Cardiac atrium fibroblast (primary cell): ENCODE measurements around the genes OR4C13, OR4A16, OR4C6, OR5T2, OR5M10, APLNR, P2RX3 and RTN4RL2.

- RAMPAGE, long total RNA: no peak
These were observed 61.4 kb upstream of the PTPRJ start for GRCh38 chr11:47918959-47919381.

- RAMPAGE, long total RNA: no peak
These were observed 60.0 kb upstream of the PTPRJ start for GRCh38 chr11:47920305-47920907.

- RAMPAGE, long total RNA: no peak
These were observed 56.3 kb upstream of the PTPRJ start for GRCh38 chr11:47924154-47924409.

- RAMPAGE, long total RNA: no peak
These were observed 44.6 kb upstream of the PTPRJ start for GRCh38 chr11:47935699-47936145.

DNA sequence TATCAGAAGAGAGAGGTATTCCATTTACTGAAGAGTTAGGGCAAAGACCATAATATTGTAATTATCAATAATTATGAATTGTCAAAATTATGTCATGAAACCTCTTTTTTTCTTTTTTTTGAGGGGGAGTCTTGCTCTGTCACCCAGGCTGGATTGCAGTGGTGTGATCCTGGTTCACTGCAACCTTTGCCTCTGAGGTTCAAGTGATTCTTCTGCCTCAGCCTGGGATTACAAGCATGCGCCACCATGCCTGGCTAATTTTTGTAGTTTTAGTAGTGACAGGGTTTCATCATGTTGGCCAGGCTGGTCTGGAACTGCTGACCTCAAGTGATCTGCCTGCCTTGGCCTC is 9.9 kb downstream of the PTPRJ start:
- RAMPAGE, long total RNA: no peak

DNA sequence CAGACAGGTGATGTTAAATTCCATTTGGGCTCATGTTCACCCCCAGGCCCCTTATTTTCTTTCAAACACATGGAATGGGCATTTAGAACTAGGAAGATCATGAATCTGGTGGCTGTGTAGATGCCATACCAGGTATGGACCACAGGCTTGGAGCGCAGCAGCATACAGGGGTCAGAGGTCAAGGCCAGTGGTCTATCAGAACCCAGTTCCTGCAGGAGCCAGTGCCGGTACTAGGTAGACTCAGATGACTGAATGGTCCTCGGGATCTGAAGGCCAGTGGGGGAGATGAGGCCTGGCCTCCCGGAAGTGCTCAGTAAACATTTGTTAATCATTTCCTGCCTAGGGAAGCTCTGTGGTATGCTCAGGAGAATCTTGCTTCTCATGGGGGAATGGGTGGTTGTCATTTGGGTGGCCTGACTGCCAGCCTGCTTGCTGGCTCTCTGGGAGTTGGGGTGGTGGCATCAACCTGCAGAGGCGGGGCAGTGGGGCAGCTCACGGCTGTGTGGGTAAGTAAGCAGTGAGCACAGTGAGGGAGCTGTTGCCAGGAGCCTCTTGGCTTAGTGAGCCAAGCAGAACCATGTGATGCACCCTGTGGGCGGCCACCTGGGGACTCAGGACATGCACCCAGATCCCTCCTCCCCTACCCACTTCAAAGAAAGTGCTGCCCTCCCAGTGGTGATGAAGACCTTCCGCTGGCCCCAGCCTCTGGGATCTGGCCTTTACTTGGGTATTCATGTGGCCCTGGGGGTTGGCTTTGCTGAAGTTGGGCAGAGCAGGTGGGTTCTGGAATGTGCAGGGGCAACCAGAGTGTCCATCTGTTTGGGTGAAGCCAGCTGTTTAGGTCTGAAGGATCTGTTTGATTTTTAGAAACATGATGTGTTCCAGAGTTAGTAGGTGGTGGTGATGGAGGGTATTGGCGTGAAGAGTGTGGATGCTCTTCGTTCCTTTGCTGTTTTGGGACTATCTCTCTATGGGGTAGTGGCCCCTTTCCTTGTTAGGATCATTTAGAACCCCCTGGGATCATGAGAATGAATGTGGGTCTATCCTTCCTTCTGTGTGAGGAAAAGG is 33.2 kb downstream of the PTPRJ start:
- RAMPAGE, long total RNA: no peak

- RAMPAGE, long total RNA: no peak
These were observed 69.4 kb downstream of the PTPRJ start for GRCh38 chr11:48049729-48050236.

- RAMPAGE, long total RNA: no peak
These were observed 75.3 kb downstream of the PTPRJ start for GRCh38 chr11:48055188-48056509.

GRCh38 chr11:48080882-48081991 is 100.9 kb downstream of the PTPRJ start:
- RAMPAGE, long total RNA: no peak

DNA sequence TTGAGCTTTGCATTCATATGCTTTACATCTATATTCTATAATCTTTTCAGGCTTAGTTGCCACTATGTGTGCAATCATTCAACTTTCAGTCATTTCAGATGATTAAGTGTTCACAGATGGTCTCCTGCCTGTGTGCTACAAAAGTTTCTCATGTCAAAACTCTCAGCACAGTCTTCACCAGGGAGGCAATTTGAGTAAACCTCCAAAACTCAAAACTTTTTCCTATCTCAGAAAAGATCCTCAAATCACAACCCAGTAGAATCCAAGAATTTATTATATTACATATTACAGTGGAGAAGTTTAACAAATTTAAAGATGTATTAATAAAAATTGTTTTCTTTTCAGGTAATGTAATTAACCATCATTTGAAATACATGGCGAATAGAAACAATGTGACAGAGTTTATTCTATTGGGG is at the start of gene OR4C13:
Gene OR4C13, plus strand, starts transcription at position 343 of the 416 bp plus-strand sequence.
- RAMPAGE, long total RNA: no peak

- RAMPAGE, long total RNA: no peak
These were observed at the start of gene OR4A16 for GRCh38 chr11:55342821-55343493. OR4A16 (plus strand) TSS chr11:55343201.

- RAMPAGE, long total RNA: no peak
These were observed at the start of gene OR4C6 for GRCh38 chr11:55661825-55662409. OR4C6 (plus strand) TSS chr11:55662201.

DNA sequence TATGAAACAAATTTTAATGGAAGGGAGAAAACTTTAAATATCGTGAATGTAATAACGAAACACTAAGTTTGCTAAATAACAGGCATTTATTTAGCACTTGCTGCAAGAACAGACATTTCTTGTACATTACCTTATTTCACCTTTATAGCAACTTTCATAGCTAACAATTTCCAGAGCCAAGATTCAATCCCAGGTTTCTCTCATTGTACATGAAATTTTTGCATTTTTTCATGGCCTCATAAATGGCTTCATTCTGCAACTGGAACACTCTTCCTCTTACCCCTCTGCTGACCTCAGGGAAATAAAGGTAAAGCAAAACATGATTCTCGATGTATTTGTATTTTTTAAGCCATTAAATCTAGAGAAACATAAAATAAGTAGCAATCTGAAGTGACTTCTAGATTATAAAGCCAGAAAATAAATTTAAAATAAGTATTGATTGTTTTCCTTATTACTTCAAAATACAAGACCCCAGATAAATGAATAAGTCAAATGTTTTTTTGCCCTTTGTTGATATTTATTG is at the start of gene OR5T2:
Gene OR5T2, minus strand, starts transcription at position 209 of the 523 bp plus-strand sequence.
- RAMPAGE, long total RNA: no peak

- RAMPAGE, long total RNA: no peak
These were observed at the start of gene OR5M10 for GRCh38 chr11:56577514-56577972. OR5M10 (minus strand) TSS chr11:56577721.

GRCh38 chr11:56790040-56790344 is 41.5 kb upstream of the OR9G4 start:
- RAMPAGE, long total RNA: no peak

GRCh38 chr11:57237072-57237856 is at the start of gene APLNR:
APLNR (minus strand) TSS chr11:57237250.
- RAMPAGE, long total RNA: no peak

DNA sequence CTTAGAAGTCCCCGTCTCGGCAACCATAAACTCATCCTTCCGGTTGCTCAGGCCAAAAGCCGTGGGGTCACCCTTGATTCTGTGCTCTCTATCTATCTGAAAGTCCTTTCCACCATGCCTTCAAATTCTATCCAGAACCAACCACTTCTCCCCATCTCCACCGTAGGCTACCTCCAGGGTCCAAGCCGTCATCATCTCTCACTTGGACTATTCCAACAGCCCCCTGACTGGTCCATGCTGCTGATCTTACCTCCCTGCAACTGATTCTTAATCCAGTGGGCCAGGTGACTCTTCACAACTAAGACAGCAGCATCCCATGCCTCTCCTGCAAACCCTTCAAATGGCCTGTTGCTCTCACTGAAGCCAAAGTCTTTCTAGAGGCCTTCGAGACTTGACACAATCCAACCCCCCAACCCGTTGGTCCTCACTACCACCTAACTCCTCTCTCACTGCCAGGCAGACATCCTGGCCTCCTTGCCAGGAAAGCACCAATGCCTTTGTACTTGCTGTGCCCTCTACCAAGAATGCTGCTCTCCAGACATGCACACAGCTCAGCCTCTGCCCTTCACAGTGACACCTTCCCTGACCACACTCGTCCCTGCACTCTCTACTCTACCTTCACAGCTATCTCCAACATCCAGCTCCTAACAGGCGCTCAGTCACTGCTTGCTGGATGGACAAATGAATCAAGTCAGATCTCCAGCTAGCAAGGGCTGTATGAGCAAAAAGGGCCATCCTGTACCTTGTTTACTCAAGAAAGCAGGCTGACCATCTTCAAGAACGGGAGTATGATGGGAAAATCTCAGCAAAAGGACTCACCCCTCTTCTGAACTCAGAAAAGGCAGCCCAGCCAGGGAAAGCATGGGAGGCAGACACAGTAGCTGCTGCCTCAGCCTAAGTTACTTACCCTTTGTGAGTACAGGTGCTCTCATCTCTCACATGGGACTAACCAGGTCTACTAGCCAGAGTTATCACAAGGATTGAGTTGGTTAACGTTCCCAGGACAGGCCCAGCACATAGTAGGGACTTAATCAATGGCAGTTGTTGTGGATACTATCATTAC is 7.9 kb downstream of the TNKS1BP1 start:
- RAMPAGE, long total RNA: no peak

DNA sequence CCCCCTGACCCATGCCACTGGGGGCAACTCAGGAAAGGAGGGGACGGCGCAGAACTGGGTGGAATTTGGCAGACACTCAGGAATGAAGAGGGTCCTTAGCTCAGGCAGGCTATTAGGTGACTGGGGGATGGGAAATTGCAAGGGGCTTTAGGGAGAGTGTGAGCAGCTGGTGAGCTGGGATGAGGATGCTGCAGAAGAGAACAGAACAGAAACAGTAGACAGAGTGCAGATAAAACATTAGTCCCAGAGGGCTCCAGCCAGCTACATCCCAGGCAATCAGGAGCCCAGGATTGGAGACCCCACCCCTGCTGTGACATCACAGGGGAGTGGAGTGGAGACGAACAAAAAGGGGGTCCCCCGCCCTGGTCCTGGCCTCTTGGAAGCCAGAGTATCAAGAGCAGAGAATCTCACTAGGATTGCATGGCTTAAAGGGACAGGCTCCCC is at the start of gene P2RX3:
Gene P2RX3, plus strand, starts transcription at position 371 of the 444 bp plus-strand sequence.
- RAMPAGE, long total RNA: no peak

GRCh38 chr11:57434348-57435218 is 7.7 kb upstream of the SLC43A3 start:
- RAMPAGE, long total RNA: no peak

GRCh38 chr11:57460233-57460878 is at the start of gene RTN4RL2:
RTN4RL2 (plus strand) TSS chr11:57460528.
- RAMPAGE, long total RNA: no peak